Right lobe of liver (tissue), 4 donors: ENCODE measurements around a stretch of chr4.

GRCh38 chr4:189002488-189002931 lies 863.3 kb downstream of the TRIML1 start:
- PRO-cap, 4 experiments: no peak in any of the 4 experiments
- RAMPAGE, long total RNA, 2 experiments: no peak in any of the 2 experiments

DNA sequence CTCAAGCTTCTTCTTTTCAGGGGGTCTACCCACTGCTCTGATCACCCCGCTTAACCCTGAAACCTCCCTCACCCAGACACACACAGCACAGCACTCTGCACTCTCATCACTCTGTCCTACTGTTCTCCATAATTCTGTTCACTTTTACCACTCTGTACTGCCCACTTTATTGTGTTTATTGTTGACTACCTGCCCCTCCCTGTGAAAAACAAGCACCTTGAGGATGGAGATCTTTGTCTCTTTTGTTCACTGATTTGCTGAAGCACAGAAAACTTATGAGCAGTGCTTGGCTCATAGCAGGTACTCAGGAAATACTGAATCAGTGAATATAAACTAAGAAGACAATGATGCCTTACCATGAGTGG lies 201.5 kb upstream of the FRG1 start:
- PRO-cap, 4 experiments: no peak in any of the 4 experiments
- RAMPAGE, long total RNA, 2 experiments: no peak in any of the 2 experiments